Mesangial cell (primary cell): ENCODE data around the genes KCNC2 and CSRP2.

- RAMPAGE, long total RNA: no peak
These were observed 475.5 kb downstream of the TRHDE start for GRCh38 chr12:72747586-72748056.

GRCh38 chr12:74964221-74964492, 245.5 kb downstream of the KCNC2 start:
- RAMPAGE, long total RNA: no peak

GRCh38 chr12:74983812-74984458, 225.7 kb downstream of the KCNC2 start:
- RAMPAGE, long total RNA: no peak

DNA sequence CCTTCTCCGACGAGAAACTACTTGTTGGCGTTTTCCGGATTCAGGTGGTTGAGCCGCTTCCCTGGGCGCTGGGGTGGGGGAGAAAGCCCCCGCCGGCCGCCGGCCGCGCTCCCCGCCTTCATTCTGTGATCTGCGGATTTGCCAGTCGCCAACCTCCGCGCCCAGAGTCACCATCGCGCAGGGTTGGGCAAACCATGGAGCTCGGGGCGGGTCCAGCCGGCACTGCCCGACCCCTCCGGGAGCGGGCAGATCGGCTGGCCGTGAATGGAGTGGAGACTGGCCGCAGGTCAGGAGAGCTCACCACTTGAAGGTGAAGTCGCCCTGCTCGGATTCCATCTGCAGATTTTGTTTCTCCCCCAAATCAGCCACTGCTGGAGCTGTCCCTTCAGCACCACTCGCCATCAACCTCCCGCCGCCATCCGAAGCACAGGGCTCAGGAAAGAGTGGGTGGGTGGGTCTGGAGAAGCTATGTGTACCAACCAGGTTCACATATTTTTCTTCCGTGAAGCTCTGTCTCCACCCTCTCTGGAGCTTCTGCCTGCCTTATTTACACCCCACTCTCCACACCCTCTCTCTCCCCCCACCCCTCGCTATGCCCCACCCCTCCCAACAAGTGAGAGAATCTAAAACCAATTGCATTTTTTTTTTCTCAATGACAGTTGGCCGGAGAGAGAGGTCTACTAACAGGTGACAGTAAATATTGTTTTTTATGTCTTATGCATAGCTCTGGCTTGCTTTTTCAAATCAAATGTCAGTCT, at the start of gene KCNC2:
TSS of gene KCNC2 (minus strand) at position 536 of the 758 bp plus-strand sequence.
- RAMPAGE, long total RNA: no peak

DNA sequence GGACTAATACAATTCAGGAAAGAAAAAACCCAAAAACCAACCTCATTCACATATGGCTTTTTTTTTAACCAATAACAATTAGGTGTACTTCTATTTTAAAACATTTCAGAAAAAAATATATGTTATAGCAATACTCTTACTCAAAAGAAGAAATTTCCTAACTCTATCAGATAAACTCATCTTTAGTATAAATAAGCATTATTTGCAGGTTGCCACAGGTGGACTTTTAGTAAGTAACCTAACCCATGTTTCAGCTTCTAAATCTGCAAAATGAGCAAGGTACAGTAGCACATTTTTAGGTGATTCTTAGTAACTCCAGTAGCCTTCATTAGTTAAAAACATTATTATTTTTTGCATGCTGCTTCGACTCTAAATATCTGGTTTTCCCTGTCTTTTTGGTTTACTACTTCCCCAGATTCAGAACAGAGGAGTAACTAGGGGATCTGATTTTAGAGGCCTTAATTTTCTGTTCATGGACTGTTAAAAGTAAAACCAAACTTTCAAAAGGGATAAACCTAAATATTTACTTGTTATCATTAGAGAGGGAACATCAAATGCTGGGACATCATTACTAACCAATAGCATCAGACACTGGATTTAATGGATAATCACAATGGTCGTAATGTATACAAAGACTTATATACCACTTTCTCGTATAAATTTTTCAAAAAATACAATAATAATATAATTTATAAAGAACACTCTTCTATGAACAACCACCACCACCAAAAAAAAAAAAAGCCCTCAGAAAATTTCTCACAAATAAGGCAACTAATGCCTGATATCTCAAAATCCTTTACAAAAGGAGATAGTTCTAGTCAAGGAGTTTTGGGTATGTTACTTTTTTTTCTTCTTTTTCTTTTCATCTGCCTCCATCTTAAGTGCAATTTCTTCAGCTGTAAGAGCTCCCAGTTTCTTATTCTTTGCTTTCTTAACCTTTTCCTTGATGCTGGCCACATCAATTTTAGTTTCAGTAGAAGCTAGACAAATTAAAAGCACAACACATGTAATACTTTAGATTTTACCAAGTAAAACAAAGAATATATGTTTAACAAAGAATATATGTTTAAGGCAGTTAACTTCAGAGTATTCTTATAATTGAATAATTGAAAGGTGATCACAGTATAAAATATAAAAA, 12.1 kb downstream of the KRR1 start:
- RAMPAGE, long total RNA: no peak

GRCh38 chr12:75660010-75660223, 148.5 kb upstream of the KRR1 start:
- RAMPAGE, long total RNA: no peak

- RAMPAGE, long total RNA: no peak
These were observed 270.0 kb upstream of the KRR1 start for GRCh38 chr12:75781399-75781866.

GRCh38 chr12:75877985-75878772, 206.3 kb downstream of the NAP1L1 start:
- RAMPAGE, long total RNA: no peak

DNA sequence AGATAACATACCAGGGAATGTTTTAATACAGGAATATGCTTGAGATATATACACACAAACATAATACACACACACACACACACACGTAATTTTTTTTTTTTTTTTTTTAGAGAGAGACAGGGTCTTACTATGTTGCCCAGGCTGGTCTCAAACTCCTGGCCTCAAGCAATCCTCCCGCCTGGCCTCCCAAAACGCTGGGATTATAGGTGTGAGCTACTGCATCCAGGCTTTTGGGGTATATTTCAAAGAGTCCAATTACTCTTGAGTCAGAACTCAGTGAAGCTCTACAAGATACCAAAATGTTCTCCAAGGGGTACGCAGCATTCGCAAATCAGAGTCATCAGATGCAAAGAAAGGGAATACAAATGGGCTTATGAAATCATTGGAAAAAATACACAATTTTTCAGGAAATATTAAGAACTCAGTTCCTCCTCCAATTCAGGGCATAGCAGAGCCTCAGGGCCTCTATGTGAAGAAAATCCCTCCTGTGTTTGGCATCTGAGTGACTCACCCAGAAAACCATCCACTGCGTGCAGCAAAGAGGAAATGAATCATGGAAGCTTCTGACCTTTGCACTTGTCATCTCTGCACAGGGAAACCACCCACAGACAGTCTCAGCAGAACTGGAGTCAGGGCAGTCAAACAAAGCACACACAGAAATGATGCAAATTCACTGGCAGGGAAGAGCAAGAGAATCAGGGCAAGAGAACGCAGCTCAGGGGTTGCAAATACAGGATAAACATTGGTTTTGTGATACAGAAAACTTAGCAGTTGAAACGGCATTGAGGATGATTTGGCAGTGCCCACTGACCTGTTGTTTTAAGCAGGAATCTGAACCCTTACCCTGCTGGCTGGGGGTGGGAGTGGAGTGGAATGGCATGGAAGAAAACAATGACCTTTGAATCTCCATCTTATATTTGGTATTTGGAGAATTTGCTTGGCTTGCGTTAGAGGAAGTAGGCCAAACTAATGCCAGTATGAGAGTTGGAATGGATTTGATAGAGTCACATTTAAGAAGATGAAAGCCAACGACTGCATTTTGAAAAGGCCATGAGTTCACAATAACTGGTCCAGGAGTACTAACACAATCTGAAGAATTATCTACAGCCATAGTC, 106.6 kb downstream of the NAP1L1 start:
- RAMPAGE, long total RNA: no peak

DNA sequence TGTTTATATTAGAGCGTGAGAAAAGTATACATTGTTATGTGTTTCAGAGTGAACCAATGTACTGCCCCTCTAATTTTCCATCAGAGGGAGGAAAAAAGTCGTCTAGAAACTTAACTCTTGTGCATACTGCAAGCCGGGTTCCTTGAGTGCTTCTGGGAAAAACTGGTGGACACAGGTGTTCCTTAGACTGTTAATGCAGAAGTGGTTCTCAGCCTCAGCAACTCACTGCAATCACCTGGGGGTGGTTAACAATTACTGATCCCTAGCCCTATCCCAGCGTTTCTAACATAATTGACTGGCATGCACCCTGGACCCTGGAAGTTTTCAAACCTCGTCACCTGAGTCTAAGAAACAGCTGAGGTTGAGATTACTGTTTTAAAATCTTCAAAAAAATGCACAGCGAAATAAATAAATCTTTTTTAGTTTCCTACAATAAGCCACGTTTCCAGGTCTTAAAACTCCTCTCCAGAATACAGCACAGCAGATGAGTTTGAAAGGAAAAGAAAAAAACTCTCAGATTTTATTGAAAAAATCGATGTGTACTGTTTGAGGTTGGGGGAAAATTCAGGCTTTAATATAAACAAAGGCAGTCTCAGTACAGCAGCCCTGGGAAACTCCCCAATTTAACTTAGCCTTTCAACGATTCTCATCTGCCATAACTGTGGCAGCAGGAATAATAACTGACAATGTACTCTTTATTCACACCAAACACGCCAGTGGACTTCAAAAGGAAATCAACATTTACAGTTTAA, 98.4 kb downstream of the NAP1L1 start:
- RAMPAGE, long total RNA: no peak

DNA sequence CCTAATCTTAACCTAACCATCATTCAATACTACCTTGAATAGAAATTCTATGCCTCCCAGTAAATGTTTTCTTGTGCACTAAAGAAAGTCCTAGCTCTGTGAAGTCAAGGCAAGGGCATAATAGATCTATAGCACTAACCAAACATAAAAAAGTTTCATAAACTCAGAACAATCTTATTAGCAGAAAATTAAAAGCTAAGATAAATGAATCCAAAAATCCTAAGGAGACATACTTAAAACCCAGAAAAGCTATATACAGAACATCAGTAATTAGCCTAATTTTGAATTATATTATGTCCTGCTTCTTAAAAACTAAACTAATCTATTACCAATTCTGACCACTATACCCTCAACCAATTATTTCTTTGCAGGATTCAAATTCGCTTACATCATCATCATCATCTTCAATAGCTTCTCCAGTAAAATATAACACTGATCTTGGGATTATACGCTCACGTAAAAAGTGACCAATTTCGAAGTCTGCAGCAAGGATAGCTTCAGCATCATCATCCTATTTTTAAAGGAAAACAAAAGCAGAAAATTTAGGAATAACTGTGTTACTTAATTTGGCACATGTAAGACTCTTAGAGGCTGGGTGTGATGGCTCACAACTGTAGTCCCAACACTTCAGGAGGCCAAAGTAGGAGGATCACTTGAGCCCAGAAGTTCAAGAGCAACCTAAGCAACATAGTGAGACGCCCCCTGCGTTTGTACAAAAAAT, 34.2 kb downstream of the NAP1L1 start:
- RAMPAGE, long total RNA: no peak

DNA sequence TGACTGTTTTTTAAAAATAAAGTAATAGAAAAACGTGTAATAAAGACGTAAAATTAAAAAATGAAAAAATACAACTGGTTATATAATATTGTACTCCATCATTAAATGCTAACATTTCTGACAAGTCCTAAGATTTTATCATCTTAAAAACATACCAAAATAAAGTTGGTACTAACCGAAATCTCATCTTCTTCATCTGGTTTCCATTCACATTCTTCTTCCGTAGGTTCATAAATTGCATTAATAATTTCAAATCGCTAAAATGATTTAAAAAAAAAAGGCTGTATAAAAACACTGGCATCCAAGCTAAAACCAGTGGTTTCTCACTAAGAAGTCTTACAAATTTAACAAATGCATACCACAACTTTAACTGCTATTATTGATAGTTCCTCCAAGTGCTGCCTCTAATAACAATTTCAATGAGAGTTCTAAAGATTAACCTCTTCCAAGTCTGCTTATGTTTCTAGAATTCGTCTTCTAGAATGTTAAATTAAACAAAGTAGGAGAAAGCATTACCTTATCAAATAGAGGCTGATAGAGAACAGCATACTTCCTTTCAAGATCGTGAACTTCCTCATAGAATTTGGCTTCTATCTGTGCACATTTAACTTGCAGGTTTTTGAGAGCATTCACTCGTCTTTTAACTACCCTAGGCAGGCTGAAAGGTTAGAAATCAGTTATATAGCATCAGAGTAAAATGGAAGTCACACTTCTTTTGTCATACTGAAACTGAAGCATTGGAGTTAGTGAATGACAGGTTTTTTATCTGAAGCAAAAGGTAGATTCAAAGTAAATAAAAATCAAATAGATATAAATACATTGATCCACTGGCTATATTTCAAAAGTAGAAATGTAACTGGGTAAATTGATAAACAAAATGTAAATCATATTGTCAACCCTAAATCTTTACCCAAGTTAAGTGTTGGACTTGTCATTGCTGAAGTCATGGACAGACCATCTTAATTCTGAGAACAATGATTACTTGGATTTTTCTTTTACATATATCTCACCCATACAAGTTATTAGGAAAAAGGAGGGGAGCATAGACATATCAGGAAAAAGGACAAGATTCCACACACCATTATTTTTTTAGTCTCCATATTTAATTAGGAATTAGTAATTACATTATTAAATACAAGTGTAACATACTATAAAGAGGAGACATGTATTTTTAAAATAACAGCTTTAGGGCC, 24.5 kb downstream of the NAP1L1 start:
- RAMPAGE, long total RNA: no peak

DNA sequence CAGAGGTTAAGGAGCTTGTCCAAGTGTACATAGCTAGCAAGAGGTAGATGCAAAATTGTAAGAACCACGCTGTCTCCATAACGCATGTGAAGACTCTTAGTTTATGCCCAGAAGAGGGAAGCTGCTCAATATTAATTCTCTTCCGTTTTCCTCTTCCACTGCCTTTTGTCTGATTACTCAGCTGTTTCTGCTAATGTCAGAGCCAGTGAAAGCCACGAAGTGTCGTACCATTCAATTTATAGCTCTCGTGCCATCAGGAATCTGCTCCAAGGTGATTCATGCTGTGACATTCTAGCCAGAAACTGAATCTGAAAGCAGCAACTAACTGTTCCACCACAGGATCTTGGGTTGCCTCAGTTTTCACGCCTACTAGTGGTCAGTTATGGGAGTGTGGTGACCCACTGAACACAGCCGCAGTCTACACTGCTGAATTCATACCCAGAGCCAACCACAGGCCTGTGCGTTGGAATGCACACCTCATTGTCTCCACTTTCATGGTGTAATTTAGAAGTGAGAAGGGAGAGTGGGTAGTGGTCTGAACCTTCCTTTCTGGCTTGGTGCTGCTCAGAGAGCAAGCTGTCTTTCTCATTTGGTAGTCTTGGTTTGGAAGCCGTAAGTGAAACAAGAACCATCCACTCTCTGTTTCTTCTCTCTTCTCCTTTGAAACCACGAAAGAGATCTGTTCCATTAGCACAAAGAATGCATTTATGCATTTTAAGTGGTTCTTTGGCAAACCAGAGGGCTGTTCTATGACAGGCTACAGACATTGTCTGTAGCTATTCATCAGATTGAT, 74.3 kb upstream of the NAP1L1 start:
- RAMPAGE, long total RNA: no peak

DNA sequence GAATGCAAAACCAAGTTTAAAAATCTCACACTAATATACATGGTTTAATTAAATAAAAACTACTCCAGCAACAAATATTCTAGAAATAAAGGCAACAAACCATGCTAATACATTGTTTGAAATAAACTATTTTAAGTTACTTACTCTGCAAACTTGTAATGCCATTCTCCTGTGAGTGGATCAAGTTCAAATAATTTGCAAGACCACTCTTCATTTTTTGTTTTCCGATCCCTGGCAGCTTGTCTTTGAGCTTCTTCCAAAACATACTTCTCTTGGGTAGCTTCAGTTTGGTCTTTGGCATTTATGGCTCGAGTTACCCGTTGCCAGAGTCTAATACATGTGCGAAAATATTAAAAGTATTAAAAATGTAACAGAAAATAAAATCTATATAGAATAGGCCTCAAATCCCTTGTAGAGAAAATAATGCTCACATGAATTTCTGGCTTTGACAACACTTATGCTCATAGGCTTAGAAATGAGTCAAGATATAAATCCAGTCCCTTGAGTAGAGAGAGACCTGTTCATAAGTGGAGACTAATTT, 21.3 kb upstream of the BBS10 start:
- RAMPAGE, long total RNA: no peak

- RAMPAGE, long total RNA: no peak
These were observed 26.8 kb upstream of the BBS10 start for GRCh38 chr12:76375066-76375402.

DNA sequence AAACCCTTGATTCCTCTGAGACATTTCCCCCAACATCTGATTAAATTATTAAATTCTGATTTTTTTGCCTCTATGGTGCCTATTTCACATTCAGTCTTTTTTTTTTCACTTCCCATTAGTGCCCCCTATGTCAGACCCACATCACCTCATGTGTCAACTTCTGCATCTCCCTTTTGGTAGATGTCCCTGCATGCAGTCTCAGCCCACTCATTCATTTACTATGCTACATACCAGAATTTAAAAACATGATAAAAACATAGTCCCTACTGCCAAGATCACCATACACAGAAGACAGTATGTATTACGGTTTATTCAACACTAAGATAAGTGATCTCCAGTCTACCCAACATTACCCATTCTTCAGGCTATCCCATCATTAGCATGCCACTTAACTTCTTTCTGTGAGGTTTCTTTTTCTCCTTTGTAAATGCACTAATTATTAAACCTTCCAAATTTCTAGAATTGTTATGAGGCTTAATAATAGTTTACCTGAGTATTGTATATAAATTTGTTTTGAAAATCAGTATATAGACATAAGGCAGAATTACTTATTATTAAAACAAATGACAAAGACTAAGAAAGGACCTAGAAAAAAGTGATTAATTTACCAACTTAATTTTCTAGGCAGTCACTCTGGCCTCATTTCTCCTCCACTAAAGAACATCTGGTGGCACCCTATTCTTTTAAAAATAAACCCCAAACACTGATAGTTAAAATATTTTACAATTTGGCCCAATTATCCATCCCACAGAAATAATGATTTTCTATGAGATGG, 91.8 kb downstream of the OSBPL8 start:
- RAMPAGE, long total RNA: no peak

DNA sequence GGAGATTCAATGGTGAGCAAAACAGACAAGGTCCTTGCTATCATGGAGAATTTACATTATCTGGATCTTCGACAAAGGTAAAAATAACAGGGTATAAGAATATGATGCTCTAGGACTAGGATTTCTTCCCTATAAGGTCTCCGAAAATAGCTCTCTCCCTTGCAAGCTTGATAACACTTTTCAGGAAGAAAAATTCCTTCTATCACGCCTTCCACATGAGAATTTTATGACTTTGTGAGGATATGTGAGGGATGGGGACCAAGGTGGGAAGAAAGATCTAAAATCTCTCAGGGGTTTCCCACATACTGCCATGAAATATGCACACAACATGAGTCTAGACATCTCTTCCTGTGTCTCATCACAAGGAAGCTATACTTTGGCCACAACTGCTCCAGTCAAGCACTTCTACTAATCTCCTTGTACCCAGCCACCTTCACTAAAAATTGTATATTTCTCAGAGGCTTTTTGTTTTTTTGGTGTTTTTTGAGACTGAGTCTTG, 3.3 kb downstream of the OSBPL8 start:
- RAMPAGE, long total RNA: no peak

GRCh38 chr12:76878689-76879974, at the start of gene CSRP2:
CSRP2 (minus strand) TSS chr12:76879019.
- RAMPAGE, long total RNA: start-site peak on the minus strand at chr12:76878950-76879019, 397 reads

- RAMPAGE, long total RNA: no peak
These were observed 380.5 kb upstream of the E2F7 start for GRCh38 chr12:77445859-77446334.

DNA sequence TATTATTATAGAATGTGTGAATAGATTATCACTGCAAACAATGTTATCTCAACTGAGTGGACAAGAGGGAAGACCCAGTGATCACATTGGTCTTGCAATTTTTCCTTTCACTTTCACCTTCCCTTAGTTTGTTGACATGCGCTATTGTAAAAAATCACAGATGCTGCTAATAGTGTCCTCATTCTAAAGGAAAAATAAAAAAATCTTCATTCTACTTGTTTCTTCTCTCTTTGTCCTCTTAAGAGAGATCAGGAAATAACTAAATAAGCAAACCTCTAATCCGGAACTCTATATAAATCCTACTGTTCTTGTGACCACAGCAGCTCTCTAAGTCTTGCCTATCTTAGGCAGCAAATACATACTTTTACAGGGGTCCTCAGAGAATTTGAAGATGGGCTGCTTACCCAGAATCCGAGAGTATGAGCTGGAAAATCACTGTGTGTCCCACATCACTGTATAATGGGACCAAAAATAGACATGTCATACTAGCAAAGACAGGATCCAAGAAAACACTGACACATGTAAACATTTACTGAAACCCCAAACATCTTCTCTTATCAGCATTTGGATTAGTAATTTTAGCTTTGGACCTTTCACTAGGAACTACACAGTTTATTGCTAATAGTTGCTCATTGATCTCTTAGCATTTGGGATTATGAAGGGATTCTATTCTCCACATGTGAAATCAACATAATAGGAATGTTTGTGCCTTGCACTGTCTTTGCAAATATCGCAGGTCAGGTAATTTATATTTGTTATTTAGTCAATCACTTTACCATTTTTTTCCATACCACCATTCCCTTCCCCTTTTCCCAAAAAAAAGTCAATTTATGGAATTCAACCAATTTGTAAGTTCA, 257.9 kb downstream of the NAV3 start:
- RAMPAGE, long total RNA: no peak